Tibial nerve (tissue), 3 donors: ENCODE data around the gene NUP155.

DNA sequence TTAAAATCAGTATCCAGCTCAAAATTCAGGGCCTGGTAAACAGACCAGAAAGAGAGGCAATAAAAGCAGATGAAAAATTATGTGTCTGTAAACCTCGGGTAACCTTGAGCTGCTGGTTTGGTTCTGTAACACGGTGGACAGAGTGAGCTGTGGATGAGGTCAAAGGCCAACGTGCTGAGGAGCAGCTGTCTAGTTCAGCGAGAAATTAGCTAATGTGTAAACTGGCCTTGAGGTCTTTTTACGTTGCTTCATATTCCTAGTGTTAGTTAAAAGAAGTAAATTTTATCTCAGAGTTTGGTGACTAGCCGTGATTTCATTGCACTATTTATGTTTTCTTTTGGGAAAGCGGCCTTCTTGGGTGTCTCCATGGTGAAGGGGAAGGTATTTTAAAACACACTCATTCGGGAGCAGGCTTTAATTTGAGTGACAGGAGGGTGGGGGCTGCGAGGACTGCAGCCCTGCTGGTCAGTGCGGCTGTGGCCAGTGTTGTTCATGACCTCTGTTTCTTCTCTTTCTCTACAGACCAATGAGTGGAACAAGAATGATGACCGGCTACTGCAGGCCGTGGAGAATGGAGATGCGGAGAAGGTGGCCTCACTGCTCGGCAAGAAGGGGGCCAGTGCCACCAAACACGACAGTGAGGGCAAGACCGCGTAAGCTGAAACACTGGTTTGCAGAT, 81.9 kb upstream of the TTC23L start:
- PRO-cap: no peak
- RAMPAGE, long total RNA, 3 experiments: no peak in any of the 3 experiments

DNA sequence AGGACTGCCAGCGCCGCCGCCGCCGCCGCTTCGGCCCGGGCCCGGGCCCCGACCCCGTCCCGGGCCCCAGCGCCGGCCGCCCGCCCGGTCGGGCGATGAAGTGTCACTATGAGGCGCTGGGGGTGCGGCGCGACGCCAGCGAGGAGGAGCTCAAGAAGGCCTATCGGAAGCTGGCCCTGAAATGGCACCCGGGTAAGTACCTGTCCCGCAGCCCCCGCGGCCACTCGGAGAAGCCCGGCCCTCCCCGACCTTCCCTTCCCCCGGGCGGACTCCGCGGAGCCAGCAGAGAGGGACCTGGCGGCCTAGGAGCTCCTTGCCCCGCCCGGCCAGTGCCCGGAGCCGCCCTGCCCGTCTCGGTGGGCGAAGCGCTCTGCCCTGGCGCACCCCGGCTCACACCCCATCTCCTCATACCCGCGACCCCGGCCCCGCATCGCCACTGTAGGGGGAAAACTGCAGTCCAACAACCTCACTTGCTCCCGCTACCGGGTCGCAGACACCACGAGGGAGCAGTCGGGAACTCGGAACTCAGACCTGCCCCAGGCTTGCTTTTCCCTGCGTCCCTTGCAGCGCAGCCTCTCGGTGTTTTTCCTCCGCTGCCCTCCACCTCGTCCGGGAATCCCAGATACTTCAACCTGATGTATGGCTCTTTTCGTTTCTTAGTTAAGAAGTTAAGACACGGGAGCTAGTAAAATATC, 513 bp downstream of the DNAJC21 start:
- PRO-cap: bidirectional peak, plus-strand start at position 223 of the sequence, minus-strand start at position 97 of the sequence
- RAMPAGE, long total RNA, 3 experiments: start-site peak on the plus strand in 1 of 3 experiments, centred at position 224 of the sequence, 15 reads per replicate

DNA sequence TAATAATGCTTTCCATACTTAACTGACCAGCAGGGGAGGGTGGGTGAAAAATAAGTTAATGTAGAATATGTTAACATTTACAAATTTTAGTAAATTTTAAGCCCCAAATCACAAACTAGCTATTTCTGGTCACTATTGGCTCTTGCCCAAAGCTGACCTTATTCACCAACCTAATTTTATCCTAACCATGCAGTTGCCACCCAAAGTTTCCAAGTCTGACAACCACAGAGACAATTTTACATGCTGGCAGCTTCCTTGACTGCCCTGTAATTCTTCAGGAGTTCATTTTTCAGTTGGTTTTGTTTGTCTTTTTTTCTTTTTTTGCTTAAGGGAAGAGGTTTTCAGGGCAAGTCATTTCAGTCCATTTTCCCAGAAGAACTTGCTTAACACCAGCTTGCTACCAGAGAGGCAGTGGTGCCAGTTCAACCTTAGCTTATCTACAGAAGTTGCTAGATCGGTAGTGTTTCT, 935 bp downstream of the SPEF2 start:
- PRO-cap: no peak
- RAMPAGE, long total RNA, 3 experiments: no peak in any of the 3 experiments

GRCh38 chr5:35672933-35673554, 55.4 kb downstream of the SPEF2 start:
- PRO-cap: no peak
- RAMPAGE, long total RNA, 3 experiments: no peak in any of the 3 experiments

- PRO-cap: no peak
- RAMPAGE, long total RNA, 3 experiments: no peak in any of the 3 experiments
Observed at GRCh38 chr5:35780910-35781381, 75.7 kb upstream of the IL7R start.

GRCh38 chr5:36619144-36619318, 12.6 kb downstream of the SLC1A3 start:
- PRO-cap: no peak
- RAMPAGE, long total RNA, 3 experiments: no peak in any of the 3 experiments

DNA sequence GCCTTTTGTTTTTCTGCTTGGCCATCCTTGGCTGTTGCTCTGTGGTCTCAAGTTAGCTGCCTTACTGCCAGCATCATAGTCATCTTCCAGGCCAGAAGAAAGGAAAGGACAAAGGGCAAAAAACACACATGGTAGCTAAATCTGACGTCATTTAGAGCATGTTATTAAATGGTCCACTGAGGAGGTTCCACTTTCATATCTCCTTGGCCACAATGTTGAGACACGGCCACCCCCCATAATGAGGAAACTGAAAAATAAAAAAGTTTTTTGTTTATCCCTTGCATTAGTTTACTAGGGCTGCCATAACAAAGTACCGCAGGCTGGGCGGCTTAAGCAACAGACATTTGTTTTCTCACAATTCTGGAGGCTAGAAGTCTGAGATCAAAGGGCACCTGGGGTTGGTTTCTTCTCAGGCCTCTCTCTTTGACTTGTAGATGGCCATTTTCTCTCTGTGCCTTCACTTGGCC, 106.4 kb upstream of the NIPBL start:
- PRO-cap: no peak
- RAMPAGE, long total RNA, 3 experiments: no peak in any of the 3 experiments

GRCh38 chr5:36877911-36878694, 1.5 kb downstream of the NIPBL start:
- PRO-cap: no peak
- RAMPAGE, long total RNA, 3 experiments: no peak in any of the 3 experiments

GRCh38 chr5:36885488-36886281, 9.1 kb downstream of the NIPBL start:
- PRO-cap: no peak
- RAMPAGE, long total RNA, 3 experiments: no peak in any of the 3 experiments

DNA sequence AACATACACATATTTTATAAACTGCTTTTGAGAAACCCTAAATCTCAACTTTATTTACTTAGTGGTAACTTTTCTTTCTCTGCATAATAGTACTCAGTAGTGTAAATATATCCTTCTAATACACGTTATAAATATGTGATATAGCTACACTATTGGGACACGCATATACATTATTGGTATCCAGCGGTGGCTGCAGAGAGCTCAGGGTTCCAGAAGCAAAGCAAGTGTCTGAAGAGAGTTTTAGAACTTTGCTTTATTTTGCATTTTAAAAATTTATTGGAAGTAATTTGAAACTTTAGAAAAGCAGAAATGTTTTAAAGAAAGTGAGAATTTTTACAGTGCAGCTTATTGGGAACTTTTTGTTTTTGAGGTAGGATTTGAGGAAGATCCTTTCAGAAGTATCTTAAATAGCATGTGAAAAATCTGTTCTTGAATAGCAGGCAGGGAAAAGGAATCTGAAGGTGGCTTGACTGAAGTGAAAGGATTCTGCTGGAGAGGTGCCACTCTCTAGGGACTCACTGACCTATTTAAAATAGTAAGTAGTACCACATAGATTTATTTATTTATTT, 68.9 kb downstream of the NIPBL start:
- PRO-cap: no peak
- RAMPAGE, long total RNA, 3 experiments: no peak in any of the 3 experiments

- PRO-cap: no peak
- RAMPAGE, long total RNA, 3 experiments: no peak in any of the 3 experiments
Observed at GRCh38 chr5:36965981-36966873, 89.7 kb downstream of the NIPBL start.

DNA sequence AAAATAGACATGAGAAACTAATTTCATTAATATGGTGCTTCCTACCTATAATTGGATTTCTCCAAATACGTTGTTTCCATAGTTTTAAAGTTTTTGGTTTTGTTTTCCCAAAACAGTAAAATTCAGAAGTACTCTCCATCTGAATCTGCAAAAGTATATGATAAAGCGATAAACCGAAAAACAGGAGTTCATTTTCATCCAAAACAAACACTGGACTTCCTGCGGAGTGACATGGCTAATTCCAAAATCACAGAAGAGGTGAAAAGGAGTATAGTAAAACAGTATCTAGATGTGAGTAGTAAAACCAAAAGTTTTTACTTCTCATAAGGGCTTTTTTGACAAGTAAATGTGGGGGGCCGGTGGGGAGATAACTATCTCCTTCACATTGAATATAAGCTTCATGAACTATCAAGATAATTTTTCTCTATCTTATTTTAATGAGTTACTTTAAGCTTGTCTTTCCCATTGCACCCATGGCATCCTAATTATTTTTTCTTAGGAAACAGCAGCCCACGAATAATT, 184.2 kb downstream of the NIPBL start:
- PRO-cap: no peak
- RAMPAGE, long total RNA, 3 experiments: no peak in any of the 3 experiments

DNA sequence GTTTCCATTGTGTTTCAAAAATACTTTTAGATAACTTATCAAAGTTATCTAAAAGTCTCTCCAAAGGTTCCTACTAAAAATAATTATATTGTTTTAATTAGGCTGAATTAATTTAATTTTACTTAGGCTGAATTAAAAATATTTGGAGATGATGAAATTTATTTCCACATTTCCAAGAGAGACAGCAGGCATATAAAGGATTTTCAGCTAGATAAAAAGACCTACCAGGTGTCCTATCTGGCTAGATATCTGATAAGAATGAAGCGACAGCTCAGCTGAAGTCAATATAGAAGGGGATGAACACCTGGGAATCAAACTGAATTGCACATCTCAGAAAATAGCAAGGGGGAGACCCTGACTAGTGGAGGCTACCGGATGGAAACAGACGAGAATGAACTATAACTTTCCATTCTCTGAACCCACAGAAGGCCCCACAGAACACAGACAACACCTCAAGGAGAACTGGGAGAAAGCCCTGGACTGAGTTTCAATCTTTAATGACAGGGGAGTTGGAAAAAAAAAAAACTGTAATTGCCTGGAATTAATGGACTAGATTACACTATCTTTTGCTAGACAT, 51.2 kb downstream of the CPLANE1 start:
- PRO-cap: no peak
- RAMPAGE, long total RNA, 3 experiments: no peak in any of the 3 experiments

- PRO-cap: bidirectional peak, plus-strand start at chr5:37371190, minus-strand start at chr5:37371095; unidirectional peak, plus-strand start at chr5:37371474
- RAMPAGE, long total RNA, 3 experiments: start-site peak on the minus strand in 2 of 3 experiments, at chr5:37371061-37371113 at its widest, 67 to 77 reads per replicate
Observed at GRCh38 chr5:37370669-37371801, at the start of gene NUP155. TSS of gene NUP155 (minus strand) at chr5:37371106.

DNA sequence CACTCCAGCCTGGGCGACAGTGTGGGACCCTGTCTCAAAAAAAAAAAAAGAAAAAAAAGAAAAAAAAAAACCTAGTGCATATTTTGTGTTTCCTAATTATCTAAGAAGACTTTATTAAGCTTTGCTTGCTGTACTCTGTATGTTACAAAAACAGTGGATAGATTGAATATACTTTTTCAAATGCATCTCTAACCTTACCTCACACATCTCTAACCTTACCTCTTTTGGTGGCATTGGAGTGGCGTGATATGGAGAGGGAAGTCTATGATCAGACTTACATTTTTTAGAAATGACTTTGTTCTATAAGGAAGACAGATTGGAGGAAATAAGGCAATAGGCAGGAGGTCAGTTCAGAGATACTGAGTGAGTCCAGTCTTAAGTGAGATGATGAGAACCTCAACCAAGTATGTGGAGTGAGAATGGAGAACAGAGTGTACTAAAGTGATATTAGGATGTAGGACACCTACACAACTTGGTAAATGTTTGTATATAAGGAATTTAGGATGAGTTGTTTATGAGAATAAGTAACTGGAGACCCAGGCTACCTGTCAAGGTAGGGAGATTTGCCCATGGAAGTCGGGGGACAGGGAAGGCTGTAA, 205.5 kb downstream of the GDNF start:
- PRO-cap: no peak
- RAMPAGE, long total RNA, 3 experiments: start-site peak on the plus strand in 1 of 3 experiments, centred at position 242 of the sequence, 10 reads per replicate

DNA sequence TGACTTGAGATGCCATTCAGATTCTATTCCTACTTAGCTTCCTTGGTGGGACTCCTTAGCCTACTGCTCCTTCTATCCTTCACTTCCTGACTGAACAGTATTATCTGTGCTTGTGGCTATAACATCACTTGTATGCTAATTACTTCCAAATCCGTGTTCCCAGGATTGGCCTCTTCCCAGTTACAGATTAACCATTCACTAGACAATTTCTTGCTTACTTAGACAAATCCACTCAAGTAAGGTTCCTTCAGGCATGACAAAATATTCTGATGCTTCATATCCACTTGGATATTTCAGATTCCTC, 18.3 kb downstream of the LIFR start:
- PRO-cap: no peak
- RAMPAGE, long total RNA, 3 experiments: no peak in any of the 3 experiments

GRCh38 chr5:38807361-38807673, 38.5 kb upstream of the OSMR start:
- PRO-cap: no peak
- RAMPAGE, long total RNA, 3 experiments: no peak in any of the 3 experiments

DNA sequence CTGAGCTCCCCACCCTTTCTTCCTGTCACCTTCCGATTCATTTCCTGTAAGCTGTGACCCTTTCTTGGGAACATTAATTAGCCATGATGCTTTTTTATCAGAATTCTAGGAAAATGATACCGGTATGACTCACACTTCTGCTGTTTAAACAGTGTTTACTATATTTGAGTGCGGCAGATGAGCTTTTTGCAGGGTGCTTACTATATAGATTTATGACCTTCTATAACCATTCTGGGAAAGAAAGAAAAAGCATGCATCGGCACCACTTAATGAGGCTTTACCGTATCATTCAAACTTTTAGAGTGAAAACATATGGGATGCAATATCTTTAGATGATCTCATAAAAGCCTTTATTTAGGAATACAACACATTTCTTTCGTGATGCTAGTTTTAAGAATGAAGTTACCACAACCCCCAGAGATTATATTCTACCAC, 38.1 kb upstream of the OSMR start:
- PRO-cap: no peak
- RAMPAGE, long total RNA, 3 experiments: no peak in any of the 3 experiments

DNA sequence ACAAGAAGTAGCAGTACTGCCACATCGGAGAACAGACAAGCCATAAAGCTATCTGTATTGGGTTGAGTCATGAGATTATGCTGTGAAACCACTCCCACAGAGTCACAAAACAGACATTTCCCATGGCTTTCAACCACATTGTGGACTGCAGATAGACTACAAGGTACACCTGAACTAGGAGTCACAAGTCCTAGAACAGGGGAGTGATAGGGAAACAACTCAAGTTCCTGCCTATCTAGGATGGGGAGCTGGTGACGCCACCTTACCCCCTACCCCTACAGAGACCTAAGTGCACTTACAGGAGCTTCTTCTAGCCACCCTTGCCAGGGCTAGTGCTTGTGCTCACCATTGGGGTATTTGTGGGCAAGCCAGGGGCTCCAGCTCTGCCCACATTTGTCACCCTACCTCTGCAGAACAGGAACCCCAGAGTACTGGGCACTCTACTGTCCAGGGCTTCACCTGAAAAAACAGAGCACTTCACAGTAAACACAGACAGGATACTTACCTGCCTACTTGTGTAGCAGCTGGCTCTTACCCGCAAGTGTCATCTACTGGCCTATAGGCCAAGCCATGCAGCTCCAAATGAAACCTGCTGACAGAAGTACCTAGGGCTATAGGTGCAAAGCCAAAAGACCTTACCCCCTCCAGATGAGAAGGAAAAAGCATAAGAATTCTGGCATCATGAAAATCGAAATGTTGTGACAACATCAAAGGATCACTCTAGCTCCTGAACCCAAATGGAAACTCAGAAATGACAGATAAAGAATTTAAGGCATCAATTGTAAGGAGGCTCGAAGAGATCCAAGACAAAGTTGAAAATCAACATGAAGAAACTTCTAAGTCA, 47.0 kb downstream of the OSMR start:
- PRO-cap: no peak
- RAMPAGE, long total RNA, 3 experiments: no peak in any of the 3 experiments

DNA sequence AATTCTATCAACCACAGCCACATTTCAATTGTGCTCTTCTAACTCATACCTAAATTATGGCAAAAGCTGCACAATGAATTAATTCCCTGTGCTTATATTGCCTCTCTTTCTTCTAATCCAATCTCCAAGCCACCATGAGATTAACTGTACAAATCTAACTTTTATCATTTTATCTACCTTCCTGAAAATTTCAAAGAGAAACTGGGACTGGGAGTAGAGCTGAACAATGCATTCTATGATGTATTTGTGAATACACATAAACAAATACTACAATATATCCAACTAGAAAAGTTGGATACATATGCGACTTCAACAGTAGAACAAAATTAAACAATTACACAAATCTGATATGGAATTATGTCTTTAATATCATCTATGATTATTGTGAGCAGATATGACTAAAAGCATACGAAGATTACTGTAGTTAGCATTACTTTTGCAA, 42.7 kb downstream of the RICTOR start:
- PRO-cap: no peak
- RAMPAGE, long total RNA, 3 experiments: no peak in any of the 3 experiments